ENCODE measurements around the gene FRMPD3.

- PRO-cap = unidirectional peak, plus-strand start at chrX:107449652
Measured at GRCh38 chrX:107448698-107449730, at the start of gene FRMPD3. TSS of gene FRMPD3 (plus strand) at chrX:107449652.

DNA sequence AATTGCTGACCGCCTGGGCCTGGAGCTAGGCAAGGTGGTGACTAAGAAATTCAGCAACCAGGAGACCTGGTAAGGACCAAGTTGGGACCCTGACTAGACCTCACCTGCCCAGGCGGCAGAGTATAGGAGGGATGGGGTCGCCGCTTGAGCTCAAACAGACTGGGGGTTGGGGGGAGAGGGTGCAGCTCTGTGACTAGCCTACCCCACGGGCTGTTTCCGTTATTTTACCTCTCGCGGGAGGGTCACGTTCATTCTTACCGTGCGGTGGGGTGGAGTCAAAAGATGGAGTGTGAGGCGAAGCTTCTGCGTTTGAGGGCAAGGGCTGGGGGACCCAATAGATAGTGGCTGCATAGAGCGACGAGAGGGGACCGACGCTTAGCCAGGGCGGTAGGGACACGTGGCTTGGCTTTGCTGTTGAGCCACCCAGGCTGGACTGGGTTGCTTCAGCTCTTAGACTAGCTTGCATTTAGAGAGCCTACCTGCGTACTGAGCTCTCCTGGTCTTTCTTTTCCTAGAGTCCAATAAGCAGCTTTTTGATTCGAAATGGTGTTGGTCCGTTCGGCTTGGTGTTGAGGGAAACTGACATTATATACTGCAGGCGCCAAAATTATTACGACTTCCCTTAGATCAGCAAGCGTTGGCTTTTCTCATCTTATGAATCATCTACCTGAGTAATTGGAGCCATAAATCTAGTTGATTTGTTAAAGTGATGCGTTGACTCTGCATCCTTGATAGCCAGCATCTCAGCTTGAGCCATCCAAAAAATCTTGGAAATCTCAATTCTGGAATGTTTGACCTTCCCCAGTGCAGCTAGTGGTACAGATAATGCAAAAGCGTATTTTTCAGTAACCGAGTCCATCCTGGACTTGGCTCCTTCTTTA lies 612 bp downstream of the PRPS1 start:
- PRO-cap = bidirectional peak, plus-strand start at position 278 of the sequence, minus-strand start at position 158 of the sequence; unidirectional peak, minus-strand start at position 435 of the sequence

- PRO-cap = no peak
Measured at GRCh38 chrX:107674929-107675144, 46.5 kb downstream of the PRPS1 start.

DNA sequence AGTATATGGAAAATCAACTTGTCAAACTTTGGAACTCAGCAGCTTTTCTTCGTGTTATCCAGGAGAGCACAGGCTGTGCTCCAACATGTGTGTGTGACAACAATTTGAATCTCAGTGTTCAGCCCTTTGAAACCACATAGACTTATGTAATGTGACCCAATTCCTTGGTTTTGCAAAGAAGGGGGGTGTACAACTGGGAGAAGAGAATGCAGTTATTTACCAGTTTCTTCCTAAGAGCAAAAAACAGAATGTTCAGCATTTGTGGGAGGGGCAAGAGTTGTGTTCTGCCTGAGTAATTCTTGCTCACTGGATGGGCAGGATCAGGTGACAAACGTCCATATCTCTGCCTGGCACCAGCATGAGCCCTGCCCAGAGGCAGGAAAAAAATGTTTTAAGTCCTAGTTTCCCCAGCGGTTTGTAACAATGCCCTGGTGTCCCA lies 72.0 kb downstream of the PRPS1 start:
- PRO-cap = no peak

GRCh38 chrX:107701482-107702076 lies 73.3 kb downstream of the PRPS1 start:
- PRO-cap = no peak

DNA sequence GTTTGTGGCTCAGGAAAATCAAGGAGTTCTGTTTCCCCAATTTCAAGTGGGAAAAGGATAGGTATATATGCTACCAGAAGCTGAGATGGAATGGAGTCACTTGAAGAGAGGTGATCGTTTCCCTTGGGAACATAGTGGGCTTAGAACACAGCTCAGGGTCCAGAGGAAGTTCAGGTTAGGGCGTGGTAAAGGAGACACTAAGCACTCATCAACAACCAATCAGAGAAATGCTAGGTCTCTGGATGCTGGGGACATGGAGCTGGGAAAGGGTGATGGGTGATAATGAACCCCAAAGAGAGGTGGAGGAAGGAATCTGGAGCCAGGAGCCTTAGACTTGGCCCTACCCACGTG lies 63.5 kb downstream of the TSC22D3 start:
- PRO-cap = no peak

GRCh38 chrX:107712509-107713358 lies 62.9 kb downstream of the TSC22D3 start:
- PRO-cap = no peak

DNA sequence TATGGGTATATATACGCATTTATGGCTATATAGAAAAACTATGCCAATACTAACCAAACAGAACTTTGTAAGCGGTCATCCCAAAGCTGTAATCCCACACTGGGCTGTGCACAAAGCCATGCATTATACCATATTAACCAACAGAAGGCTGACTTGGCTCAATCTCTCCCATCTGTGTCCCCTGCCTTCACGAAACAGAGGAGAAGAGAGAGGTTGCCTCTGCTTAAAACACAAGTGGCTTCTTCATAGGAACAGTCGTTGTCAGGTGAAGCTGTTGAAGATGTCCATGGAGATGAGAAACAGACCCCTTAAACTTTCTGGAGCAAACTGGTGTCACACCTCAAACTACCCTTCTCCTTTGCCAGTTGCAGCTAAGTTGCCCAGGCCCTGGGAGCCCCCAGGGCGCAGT lies 61.7 kb downstream of the TSC22D3 start:
- PRO-cap = no peak

- PRO-cap = no peak
Measured at GRCh38 chrX:107714272-107715095, 61.1 kb downstream of the TSC22D3 start.

DNA sequence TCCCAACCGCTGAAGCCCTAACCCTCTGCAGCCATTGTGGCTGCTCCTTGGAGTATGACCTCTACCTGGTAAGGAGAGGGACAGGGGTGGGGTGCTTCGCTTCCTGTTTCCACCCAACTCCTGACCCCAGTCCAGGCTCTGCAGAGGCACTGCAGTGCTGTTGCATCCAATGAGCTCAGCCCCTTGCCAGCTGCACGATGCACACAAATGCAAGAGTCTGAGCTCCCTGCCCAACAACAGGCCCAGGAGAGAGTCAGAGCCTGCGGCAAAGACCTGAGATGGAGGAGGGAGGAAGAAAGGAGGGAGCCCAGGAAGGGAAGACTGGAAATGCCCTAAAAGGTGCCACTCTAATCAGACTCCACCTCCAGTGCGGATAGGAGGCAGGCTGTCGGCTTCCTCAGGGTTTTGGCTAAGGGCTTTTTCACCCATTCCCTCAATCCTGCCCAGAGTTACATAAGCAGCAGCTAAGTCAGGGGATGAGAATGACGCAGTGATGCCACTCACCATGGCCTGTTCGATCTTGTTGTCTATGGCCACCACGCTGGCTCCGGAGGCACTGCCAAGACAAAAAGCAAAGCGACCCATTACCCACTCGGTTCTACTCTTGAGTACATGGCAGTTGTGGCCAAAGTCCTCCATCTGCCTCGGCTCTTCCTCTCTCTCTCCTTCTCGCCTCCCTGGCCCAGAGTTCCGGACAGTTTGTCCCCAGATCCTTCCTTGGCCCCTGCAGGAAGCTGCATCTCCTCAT lies 60.0 kb downstream of the TSC22D3 start:
- PRO-cap = no peak

- PRO-cap = bidirectional peak, plus-strand start at chrX:107742172, minus-strand start at chrX:107742038
Measured at GRCh38 chrX:107741247-107742315, 34.0 kb downstream of the TSC22D3 start.

DNA sequence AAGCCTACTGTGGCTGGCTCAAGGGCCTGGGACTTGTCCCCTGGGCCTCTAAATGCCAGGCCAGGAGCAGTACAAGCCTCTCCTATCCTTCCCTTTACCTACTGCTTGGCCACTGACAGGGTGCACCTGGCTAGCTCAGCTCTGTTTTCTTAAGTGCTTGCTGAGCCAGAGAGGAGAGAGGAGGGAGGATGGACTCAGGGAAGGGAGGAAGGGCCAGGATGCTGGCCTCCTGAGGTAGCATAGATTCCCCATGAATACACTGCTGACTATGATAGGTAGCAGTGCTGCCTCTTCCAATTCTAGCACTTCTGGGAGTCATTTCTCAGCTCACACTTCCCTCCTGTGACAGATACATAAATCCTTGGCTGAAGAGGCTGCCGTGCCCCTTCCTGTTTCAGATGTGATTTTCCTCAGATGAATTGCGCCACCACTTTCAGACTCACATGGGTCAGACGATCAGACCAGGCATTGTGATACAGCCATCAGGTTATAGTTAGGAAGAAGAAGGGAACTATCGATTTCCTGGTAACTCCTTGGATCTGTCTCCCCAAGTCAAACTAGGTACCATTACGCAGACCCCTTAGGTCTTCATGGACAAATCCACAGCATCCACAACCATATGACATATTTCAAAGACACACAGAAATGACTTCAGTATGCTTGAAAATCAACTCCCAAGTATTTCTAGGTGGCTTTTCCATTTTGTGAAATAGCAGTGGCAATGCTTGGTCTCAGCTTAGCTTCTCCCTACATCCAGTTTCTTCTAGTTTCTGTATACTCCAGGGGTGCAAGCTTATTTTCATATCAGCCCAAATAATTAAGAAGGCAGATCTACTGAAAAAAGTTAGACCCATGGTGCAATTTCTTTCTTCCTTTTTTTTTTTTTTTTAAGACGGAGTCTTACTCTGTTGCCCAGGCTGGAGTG lies 22.3 kb downstream of the TSC22D3 start:
- PRO-cap = no peak

DNA sequence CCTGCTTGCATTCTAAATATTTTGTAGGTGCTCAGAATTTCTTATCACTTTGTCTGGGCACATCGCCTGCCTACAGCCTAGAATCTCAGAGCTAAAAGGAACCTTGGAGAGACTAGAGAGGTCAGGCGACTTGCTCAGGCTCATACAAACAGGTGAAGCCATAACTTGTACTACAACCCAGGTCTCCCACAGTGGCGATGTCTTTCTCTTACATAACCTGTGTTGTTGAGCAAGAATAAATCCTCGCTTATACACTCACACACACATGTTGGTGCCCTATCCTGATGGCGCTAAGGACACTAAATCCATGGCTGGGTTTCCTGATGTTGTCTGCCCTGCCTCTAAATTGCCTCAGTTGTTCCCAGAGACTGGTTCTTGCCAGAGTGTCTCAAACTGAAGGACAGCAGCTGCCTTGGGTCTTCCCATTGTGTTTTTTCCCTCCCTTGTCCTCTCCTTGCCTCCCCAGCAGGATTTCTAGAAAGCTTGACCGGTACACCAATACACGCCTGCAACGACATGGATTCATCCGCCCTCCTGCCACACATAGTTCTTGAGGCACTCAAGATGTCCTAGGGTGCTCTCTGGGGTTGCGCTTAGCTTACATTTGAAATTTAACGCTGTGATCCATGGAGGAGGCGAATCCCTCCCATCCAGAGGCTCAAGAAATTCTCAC lies 1.6 kb downstream of the TSC22D3 start:
- PRO-cap = no peak

DNA sequence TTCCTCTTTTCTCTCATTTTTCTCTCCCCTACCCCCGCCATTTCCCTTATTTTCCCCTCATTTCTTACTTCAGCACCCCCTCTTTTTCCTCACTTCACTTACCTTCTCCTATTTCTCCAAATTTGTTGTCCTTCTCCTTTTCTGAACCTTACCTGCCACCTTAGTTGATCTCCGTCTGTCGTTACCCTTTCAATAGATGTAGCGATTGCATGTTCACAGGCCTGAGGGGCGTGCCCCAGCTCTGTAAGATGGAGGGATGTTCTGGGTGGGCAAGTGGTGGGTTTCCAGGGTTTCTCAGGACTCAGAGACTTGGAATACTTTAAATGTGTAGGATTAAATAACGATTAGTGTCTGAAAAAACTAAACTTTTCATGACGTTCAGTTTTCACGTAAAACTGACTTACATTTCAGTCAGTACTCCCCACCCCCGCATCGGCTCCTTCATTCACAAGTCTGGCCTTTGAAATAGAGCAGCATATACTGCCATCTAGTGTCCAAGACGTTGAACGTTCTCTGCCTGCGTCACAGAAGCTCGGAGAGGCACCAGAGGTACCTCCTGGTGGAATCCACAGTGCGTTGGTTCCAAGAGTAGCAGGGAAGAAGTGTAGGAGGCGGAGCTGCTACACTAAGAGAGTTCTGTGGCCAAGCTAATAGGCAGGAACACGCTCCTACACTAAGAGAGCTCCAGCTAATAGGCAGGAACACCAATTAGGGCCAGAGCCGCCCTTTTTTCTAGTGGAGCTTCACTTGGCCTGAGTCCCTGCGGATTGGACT lies 478 bp upstream of the NCBP2L start:
- PRO-cap = no peak

GRCh38 chrX:107826702-107827103 lies 1.0 kb downstream of the MID2 start:
- PRO-cap = bidirectional peak, plus-strand start at chrX:107827142, minus-strand start at chrX:107826862

- PRO-cap = no peak
Measured at GRCh38 chrX:107877958-107878157, 52.2 kb downstream of the MID2 start.

DNA sequence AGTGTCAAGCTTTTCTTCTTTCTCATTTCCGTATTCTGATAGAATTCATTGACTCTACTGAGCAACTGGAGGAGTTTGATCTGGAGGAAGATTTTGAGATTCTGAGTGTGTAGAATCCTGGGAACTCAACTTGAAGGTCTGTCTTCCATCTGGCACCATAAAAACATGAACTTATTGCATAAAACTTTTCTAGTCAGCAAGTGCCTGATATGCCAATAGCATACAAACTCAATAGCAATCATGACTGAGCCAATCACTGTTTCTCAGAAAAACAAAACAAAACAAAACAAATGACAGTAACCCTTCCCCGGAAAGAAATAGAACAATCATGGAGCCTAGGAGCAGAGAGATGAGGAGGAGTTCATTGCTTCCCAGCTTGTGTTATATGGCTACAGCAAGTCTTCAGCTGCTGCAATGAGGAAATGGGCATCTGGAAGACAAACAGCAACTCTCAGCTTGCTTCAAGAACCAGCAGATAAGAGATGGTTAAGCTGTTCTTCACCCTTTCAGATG lies 62.1 kb downstream of the ATG4A start:
- PRO-cap = no peak

GRCh38 chrX:108732588-108733234 lies 3.7 kb downstream of the IRS4 start:
- PRO-cap = no peak

GRCh38 chrX:109537151-109537800 lies 632 bp downstream of the NXT2 start:
- PRO-cap = bidirectional peak, plus-strand start at chrX:109537205, minus-strand start at chrX:109537067; bidirectional peak, plus-strand start at chrX:109537595, minus-strand start at chrX:109537479

DNA sequence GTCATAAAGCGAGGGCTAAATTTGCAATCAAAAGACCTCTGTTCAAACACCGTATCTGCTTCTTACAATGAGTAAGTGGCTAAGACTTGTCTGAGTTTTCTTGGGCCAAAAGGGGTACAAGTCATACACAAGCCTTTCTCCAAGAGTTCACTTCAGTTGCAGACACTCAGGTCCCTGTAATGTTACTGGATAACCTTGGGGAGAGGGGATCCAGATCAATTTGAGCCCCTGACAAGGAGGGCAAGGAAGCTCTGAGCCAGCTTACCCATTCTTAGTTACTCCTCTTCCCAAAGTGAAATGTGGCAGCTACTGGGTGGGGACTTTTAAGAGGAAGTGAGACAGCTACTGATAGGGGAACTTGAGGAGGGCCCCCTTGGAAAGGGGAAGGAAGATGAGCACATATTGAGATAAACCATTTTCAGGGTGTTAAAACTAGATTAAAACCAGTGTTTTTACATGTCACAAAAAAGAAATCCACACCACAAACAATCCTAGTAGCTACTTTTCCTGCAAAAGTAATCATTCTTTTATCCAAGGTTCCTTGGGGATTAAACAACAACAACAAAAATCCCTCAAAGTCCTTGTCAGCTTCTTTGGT lies 113.8 kb upstream of the TMEM164 start:
- PRO-cap = no peak